Right ventricle myocardium (tissue), 1 donor: ENCODE results near the genes HMG20B, CACTIN and ZBTB7A.

- PRO-cap, 2 experiments = no peak in any of the 2 experiments
Measured at GRCh38 chr19:3556711-3557388, 536 bp downstream of the MFSD12 start.

GRCh38 chr19:3572353-3573450 is at the start of gene HMG20B:
Gene HMG20B (plus strand): TSS chr19:3572944.
- PRO-cap, 2 experiments = peak in 2 of 2 experiments; most common plus-strand start chr19:3572964 (in 2); most common minus-strand start chr19:3572556 (in 2)

DNA sequence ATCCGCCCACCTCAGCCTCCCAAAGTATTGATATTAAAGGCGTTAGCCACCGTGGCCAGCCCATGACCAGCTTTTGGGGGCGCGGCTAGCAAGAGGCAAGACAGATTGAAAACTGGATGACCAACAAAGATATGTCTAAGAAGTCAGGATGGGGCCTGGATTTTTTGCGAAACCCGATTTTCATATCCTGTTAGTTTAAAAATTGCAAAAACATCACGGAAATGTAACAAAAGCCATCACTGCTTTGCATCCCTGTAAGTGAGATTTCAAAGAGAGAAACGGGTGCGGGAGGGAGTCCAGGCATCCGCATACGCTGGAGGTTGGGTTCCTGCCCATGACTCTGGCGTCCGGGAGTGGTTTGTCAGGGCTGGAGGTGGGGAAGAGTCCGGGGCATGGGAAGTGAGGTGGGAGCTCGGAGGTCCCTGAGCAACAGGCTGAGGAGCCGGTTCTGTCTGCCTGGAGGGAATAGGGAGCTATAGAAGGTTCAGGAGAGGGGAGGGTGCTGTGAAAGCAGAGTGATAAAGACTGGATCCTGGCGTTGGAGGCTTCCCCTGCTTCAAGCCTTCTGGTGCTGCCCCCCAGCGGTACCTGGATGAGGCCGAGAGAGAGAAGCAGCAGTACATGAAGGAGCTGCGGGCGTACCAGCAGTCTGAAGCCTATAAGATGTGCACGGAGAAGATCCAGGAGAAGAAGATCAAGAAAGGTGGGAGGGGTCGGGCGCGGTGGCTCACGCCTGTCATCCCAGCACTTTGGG is 2.4 kb downstream of the HMG20B start:
- PRO-cap, 2 experiments = no peak in any of the 2 experiments

DNA sequence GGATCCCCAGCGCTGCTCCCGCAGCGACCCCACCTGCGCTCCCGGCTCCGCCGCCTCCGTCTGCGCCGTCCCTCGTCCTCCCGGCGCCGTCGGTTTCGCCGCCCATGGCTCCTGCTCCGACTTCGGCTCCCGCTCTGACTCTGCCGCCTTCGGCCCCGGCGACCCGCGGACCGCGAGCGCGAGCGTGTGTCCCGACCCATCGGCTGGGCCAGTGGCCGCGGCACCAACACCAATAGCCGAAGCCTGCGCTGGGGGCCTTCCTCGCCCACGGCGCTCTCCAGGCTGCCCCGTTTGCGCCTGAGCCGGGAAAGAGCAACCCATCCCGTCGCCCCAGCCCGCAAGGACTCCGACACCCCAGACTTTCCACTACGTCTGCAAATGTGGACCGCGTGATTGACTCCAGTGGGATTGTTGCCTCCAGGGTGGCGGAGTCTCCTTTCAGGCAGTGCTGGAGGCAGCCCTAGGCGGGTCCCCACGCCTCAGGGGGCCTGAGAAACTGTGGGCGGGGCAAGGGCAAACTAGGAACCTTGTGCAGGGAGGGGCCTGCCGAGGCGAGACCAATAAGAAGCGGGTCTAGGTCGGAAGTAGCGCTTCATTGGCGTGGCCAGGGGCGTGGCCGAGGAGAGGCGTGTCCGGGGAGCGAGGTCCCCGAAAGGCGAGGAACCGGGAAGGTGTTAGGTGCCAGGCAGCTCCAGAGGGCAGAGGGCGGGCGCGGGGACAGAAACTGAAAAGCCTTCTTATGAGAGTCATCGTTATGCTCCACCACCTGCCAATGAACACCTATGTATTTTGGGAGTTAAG is at the start of gene CACTIN:
CACTIN (minus strand) TSS at position 228 of the 801 bp plus-strand sequence.
- PRO-cap, 2 experiments = peak in 2 of 2 experiments; most common plus-strand start position 677 of the sequence (in 2); most common minus-strand start position 228 of the sequence (in 2)

DNA sequence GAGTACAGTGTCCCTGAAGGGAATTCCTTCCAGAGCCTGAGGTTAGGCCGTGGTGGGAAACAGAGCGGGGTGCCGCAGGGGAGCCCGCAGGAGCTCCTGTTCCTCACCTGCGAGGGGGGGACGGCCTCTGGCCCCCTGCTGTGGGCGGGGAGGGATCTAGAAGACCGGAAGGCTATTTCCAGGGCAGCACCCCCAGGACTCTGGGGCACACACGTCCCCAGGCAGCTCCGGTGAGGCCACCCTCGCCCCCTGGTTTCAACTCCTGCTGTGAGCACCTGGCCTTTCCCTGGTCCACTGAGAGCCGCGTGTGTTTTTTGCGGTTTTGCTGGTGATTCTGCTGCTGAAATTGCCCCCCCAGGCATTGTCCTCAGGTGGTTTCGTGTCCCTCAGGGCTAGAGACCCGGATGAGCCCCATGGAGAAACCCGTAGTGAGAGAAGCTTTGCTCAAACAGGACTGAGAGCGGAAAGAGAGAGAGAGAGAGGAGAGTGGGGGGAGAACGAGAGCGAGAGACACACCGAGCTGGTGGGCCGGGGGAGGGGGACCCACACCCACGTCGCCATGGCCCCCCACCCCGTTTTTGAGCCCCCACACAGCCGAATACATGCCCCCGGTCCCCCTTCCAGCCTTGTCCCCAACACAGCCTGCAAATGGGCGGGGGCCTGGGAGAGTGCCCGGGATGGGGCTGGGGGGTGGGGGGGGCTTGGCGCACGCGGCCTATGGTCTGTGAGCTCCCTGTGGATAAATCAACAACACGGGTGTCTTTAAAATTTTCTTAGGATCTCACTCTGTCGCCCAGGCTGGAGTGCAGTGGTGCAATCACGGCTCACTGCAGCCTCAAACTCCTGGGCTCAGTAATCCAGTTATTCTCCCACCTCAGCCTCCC is 11.8 kb downstream of the PIP5K1C start:
- PRO-cap, 2 experiments = no peak in any of the 2 experiments

DNA sequence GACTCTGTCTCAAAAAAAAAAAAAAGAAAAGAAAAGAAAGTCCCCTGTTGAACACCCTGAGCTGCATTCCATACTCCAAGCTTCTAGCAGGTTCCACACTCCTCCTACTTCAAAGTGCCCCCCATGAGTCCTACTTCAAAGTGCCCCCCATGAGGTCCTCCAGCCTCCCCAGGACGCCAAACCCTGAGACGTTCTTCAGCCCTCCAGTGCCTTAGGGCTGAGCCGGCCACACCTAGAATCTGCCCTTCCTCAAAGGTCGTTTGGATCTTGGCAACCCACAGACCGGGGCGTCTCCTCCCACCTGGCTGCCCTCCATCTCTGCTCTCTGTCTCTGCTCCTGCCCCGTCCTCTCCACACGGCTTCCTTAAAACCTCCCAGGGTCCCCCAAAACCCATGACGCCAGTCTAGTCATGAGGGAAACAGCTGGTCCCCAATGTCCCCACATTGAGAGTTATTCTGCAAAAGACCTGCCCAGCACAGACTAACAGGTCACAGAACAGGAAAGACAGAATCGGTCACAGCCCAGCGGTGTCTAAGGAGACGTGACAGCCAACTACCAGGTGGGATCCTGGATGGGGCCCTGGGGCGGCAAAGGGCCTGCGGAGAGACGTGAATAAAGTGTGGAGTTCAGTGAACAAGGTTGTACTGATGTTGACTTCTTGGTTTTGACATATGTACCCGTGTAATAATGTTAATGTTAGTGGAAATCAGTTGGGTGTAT is 4.9 kb downstream of the TJP3 start:
- PRO-cap, 2 experiments = peak in 1 of 2 experiments; most common minus-strand start position 239 of the sequence (in 1)

DNA sequence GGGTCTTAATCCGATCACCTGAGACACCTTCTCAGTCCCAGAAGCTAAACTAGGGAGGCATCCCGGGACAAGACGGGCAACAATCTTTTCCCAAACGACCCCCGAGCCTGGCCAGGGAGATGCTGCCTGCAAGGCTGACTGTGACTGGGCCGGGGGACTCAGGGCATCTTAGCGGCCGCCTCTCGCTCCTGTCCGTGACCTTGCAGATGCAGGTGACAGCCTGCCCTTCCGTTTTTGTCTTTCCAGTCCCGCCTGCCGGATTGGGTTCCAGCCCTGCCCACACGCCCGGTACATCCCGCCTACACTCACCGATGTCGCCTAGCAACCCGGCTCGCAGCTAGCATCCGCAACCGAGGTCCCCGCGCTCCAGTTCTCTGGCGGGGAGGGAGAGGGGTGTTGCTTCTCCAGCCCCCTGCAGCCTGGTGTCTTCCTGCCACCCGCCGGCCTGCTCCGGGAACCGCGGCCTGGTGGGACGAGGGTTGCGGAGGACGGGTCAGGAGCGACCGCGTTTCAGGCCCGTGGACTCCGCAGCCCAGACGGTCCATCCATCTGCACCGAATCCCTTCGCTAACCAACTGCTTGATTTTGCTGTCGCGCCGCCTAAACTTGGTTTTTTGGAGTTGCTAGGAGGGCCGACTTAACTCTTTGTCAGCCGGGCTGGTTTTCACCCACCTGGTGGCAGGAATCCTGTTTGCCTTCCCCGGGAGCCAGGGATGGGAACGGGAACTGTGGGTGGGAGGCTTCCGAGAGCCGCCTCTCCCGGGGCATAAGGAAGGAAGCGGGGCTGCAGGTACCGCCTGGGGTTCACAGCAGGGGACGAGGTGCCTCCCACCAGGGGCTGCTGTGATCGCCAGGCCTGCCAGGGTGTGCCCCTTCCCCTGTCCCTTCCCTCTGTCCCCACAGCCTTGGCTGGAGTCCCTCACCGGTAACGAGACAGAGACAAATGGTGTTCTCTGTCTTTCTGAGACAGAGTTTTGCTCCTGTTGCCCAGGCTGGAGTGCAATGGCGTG is 15.3 kb upstream of the MATK start:
- PRO-cap, 2 experiments = no peak in any of the 2 experiments

DNA sequence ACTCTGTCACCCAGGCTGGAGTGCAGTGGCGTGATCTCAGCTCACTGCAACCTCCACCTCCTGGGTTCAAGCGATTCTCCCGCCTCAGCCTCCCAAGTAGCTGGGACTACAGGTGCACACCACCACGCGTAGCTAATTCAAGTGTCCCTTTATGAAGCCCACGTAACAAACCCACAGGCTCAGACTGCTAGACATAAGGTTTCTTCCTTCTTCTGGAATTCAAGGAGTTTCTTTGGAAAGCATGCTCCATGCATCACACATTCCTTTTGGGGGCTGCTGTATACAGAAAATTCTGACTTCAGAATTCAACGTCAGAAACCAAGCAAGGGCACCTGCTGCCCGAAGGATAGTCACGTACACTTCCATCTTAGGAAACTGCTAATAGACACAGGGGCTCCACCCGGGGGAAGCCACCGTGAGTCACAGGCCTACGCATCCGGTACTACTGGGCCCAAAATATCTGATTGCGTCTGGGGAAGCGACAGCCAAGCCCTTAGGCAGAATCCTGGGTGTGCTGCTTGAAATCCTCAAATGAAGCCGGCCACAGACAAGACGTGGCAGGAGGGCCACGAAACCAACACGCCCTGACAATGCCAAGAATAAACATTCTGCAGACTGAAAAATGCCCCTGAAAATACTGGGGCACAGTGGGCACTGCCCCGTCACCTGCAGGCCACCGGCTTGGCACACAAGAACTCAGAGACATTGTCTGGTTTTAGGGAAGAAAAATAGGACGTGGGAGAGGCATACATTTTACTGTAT is 40.5 kb downstream of the ZFR2 start:
- PRO-cap, 2 experiments = peak in 1 of 2 experiments; most common plus-strand start position 530 of the sequence (in 1); most common minus-strand start position 362 of the sequence (in 1)

DNA sequence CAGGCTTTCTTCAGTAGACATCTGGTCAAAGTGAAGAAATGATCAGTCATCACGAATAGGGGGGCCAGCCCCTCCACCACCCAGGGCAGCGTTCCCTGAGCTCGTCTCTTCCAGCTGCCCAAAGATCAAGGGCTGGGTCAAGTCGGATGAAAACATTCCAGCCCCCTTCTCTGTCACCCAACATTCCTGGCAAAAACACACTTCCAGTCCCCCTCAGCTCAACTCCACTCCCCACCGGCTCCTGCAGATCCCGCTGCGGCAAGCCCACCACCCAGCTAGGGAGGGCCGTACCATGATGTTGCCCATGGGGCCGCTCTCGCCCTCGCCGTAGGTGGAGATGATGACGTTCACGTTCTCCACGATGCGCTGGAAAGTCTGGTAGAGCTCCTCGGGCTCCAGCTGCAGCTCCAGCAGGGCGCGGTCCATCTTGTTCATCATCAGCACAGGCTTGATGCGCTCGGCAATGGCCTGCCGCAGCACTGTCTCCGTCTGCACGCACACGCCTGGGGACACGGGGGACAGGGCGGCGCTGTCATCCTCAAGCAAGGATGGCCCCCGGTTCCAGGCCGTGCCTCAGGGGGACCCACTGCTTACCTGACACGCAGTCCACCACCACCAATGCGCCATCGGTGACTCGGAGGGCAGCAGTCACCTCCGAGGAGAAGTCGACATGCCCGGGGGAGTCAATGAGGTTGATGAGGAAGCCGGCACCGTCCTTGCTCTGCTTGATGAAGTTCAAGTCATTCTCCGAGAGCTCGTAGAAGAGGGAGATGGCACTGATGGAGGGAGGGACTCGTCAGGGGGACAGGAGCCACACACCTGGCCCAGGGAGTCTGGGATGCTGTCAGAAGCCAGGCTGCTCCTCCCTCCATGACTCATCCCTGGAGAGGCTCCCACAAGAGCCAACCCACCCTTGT is 2.5 kb downstream of the EEF2 start:
- PRO-cap, 2 experiments = no peak in any of the 2 experiments

DNA sequence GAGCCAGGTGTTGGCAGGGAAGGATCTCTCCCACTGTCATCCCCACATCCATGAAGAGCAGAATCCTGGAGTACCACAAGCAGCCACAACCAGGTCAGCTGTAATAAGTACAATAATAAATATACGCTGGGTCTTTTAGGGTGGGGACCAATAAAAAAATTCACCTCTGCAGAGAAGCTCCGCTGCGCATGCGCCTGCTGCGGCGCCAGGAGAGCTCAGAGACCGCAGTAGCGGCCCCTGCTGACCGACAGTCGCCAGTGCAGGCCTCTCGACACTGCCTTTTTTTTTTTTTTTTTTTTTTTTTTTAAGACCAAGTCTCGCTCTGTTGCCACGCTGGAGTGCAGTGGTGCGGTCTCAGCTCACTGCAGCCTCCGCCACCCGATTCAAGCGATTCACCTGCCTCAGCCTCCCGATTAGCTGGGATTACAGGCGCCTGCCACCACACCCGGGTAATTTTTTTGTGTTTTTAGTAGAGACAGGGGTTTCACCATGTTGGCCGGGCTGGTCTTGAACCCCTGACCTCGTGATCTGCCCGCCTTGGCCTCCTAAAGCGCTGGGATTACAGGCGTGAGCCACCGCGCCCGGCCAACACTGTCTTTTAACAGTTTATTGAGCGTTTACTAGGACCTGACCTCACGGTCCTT is 2.6 kb upstream of the EEF2 start:
- PRO-cap, 2 experiments = no peak in any of the 2 experiments

GRCh38 chr19:4046940-4047469 is 19.7 kb downstream of the ZBTB7A start:
- PRO-cap, 2 experiments = no peak in any of the 2 experiments

DNA sequence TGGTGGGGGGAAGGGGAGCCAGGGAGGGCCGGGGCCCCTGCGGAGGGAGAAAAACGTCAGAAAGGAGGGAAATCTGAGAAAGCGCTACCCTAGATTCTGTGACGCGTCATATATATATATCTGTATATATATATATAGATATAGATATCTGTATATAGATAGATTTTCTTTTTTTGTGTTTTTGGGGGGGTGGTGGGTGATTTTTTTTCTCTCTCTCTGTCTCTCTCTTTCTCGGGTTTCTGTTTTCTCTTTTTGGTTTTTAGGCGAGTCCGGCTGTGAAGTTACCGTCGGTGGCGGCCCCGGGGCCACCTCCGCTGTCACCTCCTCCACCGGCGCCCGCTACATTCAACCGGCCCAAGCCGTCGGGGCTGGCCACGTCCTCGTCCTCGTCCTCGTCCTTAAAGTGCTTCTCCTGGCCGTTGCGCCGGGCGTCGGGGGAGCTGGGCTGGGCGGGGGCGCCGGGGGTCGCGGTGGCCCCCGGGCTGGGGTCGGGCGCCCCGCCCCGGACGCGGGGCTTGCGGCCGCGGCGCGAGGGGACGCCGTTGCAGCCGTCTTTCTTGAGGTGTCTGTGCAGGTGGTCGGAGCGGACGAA is 19.1 kb downstream of the ZBTB7A start:
- PRO-cap, 2 experiments = no peak in any of the 2 experiments

GRCh38 chr19:4066560-4067210 is at the start of gene ZBTB7A:
Gene ZBTB7A (minus strand): TSS chr19:4066899.
- PRO-cap, 2 experiments = peak in 2 of 2 experiments; most common plus-strand start chr19:4066975 (in 2); most common minus-strand start chr19:4067047 (in 2)

DNA sequence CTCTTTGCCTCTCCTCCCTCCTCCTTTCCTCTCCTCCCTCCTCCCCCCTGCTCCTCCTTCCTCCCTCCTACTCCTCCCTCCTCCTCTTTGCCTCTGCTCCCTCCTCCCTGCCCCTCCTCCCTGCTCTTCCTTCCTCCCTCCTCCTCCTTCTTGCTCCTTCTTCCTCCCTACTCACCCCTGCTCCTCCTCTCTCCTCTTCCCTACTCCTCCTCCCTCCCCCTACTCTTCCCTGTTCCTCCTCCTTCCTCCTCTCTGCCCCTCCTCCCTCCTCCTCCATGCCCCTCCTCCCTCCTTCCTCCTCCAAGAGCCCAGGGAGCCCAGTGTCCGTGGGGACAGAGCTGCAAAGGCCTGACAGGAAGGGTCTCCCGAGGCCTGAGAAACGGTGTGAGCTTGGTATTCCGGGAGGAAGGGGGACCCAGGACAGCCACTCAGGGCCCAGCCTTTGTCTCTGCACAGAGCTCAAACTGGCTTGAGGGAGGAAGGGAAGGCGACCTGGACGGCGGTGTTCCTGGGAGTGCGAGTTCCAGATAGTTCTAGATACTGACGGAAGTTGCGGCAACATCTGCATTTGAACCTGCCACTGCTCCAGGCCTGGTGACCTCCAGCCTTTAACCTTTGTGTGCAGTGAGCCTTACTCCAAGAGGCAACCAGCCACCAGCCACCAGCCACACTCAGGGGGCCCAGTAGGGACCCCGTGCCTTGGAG is 15.2 kb upstream of the ZBTB7A start:
- PRO-cap, 2 experiments = no peak in any of the 2 experiments

DNA sequence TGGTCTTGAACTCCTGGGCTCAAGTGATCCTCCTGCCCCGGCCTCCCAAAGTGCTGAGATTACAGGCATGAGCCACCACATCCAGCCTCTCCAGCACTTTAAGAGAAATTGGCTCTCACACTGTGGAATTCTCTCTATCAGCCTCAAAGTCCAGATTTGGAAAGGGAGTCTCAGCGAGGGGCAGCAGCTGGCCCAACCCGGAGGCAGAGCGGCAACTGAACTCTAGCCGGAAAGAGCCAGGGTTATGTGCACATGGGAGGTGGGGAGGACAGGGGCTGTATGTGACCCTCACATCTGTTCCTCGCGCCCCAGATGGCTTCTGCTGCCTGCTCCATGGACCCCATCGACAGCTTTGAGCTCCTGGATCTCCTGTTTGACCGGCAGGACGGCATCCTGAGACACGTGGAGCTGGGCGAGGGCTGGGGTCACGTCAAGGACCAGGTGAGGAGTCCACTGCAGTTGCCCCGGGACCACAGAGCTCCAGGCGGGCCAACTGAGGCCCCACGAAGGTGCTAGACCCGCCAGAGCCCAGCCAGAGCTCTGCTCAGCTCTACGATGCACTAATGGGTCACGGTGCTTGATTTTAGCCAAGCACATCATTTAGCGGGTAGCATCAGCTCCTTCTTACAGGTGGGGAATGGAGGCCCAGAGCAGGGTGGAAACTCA is 1.3 kb downstream of the CREB3L3 start:
- PRO-cap, 2 experiments = no peak in any of the 2 experiments

GRCh38 chr19:4171798-4172445 is 10.4 kb downstream of the SIRT6 start:
- PRO-cap, 2 experiments = no peak in any of the 2 experiments

GRCh38 chr19:4208535-4209233 is 20.6 kb upstream of the EBI3 start:
- PRO-cap, 2 experiments = no peak in any of the 2 experiments

DNA sequence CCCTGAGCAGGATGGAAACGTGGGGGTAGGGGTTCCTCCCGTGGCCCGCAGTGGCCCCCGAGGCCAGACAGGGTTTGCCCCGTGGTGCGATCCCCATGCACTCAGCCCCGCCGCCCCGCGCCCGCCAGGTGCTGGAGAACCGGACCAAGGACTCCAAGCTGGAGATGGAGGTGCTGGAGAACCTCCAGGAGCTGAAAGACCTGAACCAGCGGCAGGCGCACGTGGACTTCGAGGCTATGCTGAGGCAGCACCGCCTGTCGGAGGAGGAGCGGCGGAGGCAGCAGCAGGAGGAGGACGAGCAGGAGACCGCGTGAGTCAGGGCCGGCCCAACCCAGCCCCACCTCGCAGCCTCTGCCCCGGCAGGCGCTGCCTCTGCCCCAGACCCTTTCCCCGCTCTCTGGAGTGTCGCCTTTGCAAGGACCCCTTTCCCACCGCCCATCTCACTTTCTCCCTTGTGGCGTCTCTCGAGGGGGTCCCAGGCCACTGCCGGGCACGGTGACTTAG is 11.3 kb downstream of the YJU2 start:
- PRO-cap, 2 experiments = no peak in any of the 2 experiments

DNA sequence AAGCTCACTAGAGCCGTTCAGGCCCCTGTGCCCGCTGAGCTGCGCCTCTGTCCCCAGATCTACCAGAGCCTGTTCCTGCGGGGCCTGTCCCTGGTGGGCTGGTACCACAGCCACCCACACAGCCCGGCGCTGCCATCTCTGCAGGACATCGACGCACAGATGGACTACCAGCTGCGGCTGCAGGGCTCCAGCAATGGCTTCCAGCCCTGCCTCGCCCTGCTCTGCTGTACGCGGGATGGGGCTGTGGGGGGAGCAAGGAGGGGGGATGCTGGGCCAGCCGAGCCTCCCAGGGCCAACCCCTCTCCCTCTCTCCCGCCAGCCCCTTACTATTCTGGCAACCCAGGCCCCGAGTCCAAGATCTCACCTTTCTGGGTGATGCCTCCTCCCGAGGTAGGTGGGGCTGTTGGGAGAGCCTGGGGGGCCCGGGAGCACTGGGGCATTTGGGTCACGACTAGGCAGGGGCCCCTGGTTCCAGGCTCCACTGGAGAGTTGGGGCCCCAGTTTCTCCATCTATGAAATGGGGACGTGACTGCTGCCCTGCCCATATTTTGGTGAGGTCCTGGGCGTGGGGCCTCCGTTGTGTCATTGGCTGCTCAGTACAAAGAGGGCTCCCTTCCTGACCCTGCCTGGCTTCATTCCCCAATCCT is 14.0 kb downstream of the MPND start:
- PRO-cap, 2 experiments = no peak in any of the 2 experiments

DNA sequence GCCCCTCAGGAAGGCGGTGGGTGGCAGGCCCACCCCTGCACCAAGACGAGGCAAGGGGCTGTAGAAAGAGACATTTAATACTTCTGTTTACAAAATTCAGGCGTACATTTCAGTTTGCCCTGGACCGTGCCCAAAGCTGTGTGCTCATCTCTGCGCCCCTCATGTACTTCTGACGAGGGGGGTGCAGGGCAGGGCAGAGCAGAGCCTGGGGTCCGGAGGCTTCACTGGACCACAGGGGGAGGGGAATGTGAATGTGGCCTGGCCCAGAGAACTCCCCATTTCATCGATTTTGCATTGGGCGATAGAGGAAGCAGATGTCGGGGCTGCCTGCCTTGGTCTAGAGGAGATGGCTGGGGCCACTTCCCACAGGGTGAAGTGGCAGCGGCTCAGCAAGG is 16.9 kb downstream of the MPND start:
- PRO-cap, 2 experiments = no peak in any of the 2 experiments